Mesenchymal stem cell of adipose (primary cell): ENCODE results near the genes VAV3 and NBPF6.

DNA sequence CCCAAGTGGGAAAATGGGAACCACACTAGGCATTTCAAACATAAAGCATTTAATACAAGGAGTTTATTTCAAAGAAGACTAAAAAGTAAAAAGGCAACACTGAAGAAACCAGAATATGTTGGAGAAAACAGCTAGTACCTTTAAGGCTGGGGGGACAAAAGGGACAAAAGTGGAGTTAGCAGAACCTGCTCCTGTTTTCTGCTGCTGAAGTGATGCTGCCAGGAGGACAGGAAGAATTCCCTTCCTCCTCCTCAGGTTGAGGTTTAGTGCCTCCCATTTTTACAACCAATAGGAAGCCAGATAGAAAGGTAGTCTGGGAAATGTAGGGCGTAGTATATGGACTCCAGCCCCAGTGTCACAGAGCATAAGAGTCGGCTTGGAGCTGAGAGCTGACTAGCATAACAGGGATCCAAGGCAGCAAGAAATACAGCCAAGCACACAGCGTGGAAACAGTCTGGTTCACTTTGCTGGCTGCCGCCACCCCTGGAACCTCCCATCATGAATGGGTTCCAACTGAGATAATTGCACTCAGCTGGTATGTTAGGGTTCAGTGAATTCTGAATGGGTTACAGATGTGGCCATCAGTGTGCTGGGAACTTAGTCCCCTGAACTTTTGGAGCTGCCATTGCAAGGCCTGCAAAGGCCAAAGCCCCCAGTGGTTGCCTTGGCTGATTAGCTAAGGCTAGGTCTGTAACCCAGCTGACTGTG lies 76.8 kb upstream of the GPR88 start:
- CAGE, long polyA plus RNA: no peak

- CAGE, long polyA plus RNA: no peak
These were observed 29.1 kb downstream of the SLC30A7 start for GRCh38 chr1:100924641-100925820.

DNA sequence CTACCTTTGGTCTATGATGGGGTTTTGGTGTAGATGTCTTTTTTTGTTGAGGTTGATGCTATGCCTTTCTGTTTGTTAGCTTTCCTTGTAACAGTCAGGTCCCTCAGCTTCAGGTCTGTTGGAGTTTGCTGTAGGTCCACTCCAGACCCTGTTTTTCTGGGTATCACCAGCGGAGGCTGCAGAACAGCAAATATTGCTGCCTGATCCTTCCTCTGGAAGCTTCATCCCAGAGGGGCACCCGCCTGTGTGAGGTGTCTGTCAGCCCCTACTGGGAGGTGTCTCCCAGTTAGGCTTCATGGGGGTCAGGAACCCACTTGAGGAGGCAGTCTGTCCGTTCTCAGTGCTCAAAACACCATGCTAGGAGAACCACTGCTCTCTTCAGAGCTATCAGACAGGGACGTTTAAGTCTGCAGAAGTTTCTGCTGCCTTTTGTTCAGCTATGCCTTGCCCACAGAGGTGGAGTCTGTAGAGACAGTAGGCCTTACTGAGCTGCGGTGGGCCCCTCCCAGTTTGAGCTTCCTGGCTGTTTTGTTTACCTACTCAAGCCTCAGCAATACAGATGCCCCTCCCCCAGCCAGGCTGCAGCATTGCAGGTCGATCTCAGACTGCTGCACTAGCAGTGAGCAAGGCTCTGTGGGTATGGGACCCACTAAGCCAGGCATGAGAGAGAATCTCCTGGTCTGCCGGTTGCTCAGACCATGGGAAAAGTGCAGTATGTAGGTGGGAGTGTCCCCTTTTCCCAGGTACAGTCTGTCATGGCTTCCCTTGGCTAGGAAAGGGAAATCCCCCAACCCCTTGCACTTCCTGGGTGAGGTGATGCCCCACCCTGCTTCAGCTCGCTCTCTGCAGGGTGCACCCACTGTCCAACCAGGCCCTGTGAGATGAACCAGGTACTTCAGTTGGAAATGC lies 53.5 kb downstream of the SLC30A7 start:
- CAGE, long polyA plus RNA: no peak

- CAGE, long polyA plus RNA: no peak
These were observed 5.0 kb downstream of the DPH5 start for GRCh38 chr1:101020556-101021017.

DNA sequence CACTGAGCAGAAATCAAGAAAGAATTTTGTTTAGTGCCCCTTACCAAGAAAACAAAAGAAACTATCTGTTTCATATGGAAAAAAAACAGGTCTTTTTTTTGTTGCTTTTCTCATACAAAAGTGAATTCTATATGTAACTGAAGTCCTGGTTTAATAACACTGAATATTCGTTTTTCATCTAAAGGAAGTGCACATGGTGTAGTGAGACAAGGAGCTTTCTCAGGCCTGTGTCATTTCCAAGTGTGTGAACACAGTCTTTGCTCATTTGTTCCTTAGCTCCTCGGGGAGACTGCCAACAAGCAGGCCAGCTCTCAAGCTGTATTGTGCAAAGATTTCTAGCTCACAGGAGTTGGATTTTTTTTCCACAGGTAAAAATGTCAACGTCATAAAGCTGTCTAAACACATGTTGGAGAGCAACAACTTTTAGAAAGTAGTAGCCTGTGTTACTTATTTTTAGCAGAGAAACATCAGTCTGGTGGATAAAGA lies 87.9 kb upstream of the S1PR1 start:
- CAGE, long polyA plus RNA: no peak

- CAGE, long polyA plus RNA: no peak
These were observed 11.0 kb downstream of the S1PR1 start for GRCh38 chr1:101247919-101248191.

DNA sequence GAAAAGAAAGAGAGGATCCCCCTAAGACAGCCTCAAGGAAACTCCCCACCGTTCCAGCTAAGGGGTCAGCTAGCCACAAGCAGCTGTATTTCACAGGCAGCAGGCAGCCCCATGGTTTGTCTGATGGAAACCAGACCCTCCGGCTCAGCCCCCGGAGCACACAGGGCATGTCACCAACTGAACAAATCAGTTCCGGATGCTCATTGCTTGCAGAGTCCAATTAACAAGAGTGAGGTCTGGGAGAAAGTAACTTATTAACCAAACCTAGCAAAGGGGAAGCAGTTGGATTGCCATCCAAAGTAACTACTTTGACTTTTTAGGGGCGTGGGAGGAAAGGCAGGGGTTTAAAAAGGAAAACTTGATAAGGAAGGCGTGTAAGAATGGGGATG lies 1423.8 kb upstream of the PRMT6 start:
- CAGE, long polyA plus RNA: no peak

- CAGE, long polyA plus RNA: no peak
These were observed 1.6 kb downstream of the PRMT6 start for GRCh38 chr1:107058056-107058579.

DNA sequence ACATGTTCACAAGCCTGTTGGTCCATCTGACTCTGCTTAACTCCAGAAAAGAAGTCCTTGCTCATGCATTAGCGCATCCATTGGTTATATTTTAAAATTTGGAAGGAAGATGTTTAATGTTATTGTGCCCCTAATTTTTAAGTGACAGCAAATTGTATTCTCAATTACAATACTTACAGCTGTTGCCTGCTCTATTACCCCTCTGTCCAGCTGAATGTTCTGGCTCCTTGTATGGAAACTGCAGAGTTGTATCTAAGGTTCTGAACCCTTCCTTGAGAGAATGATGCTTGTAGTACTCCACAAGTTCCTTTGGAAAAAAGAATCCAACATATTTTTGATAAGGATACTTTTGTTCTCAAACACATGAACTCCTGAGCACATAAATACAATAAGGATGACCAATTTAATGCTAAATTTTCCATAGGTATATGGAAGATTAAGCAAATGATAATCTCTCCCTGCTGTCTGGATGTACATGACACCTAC lies 368.9 kb downstream of the VAV3 start:
- CAGE, long polyA plus RNA: no peak

- CAGE, long polyA plus RNA: no peak
These were observed 278.7 kb downstream of the VAV3 start for GRCh38 chr1:107686356-107686636.

DNA sequence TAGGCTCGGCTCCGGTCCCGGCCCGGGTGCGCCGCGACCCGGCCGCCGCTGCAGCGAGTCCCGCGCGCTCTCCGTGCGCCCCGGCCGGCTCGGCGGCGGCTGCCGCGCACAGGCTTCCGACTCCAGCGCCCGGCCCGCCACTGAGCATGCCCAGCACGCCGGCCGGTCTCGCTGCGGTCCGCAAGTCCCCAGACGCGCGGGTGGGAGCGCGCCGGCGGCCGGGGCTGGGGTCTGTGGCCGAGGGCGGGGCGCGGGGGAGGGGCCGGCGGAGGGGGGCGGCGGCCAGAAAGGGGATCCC lies at the start of gene VAV3:
Gene VAV3, minus strand, starts transcription at position 142 of the 298 bp plus-strand sequence.
- CAGE, long polyA plus RNA: no peak

DNA sequence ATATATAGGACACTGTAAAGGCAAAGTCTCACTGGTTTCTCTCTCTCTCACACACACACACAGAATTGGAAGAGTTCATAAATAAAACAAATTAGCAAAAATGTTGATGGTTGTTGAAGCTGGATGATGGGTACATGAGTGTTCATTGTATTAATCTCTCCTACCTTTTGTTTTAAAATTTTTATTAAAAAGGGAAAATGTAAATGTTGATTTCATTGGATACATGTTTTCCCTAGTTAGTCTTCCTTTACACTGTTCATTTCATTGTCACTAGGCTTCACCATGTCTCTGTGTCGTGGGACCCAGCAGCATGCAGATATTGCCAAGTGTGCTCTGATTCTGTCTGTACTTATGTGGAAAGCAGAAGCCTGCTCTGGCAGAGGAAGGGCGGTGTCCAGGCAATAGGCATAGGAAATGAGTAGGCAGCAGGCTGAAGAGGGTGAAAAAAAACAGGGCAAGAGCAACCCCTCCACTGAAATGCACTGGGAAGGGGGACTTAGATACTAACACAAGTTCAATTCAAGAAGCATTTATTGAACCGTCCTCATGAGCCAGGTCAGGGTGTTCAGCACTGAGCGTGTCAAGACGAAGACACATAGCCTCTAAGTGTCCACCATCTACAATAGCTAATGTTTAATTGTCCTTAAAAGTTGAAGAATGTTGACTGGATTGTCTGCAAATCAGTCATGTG lies 85.1 kb upstream of the VAV3 start:
- CAGE, long polyA plus RNA: no peak

DNA sequence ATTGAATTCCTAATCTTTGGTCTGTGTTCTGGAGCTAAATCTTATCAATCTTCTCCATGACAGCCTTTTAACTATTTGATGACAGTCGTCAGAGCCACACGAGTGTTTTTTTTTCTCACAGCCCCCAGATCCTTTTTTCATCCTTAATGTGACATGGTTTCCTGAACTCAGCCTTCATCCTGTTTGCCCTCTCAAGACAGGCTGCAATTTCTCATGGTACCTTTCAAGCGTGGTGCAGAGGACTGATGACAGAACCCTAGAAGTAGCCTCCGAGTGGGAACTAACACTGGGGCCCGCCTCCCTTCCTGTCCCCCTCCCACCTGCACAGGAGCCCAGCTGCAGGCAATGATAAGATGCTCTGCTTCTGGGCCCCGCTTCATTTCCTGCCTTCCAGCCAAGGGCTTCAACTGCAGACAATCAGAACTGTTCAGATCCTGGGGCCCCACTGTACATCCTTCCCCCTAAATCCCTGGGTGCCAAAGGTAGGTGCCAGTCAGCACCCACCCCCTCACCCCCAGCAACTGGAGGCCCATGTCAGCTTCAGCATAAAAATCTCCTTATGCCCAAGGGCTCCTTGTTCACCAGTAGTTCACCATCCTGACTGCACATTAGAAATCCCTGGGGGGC lies 114.6 kb upstream of the VAV3 start:
- CAGE, long polyA plus RNA: no peak

DNA sequence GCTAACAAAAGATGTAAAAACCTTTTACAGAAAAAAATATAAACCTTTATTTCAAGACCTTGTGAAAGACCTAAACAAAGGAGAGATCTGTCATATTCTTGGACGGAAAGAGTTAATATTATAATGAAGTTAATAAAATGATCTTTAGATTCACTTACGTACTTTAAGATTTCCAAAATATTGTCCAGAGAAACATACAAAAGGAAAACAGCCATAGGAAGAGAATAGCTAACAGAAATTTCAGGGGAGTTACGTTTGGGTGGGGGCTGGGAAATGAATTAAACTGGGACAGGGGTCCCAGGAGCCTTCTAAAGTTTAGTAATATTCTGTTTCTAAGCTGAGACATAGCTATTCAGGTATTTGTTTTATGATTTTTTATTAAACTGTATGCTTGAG lies 94.0 kb downstream of the SLC25A24 start:
- CAGE, long polyA plus RNA: no peak

DNA sequence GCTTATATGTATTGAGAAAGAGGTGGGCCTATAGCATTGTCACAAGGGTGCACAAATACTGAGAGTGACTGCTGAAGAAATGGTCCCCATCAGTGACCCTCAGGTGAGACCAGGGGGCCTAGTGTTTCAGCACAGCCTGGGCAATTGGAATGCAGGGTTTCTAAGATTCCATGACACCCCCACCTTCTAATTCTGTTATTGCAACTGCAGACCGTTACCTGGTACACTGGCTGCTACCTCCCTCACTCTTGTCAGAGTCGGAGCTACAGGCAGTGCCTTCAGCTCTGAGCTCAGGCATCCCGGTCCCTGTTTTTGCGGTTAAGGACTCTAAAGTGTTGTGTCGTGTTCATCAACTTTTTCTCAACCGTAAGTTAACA lies at the start of gene NBPF6:
Gene NBPF6, plus strand, starts transcription at position 245 of the 377 bp plus-strand sequence.
- CAGE, long polyA plus RNA: no peak

DNA sequence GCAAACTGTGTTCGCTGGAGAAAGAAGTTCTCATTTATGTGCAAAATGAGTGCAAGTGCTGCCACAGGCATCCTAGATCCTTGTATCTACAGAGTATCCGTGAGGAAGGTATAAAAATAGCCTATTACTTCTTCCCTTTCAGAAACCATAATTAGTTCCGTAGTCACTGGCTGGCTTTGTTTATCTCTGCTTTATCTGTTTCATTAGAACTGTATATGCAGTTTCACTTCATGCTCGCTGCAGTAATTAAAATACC lies 40.6 kb downstream of the EEIG2 start:
- CAGE, long polyA plus RNA: no peak

GRCh38 chr1:108692084-108692275 lies 130 bp upstream of the PRPF38B start:
- CAGE, long polyA plus RNA: no peak

- CAGE, long polyA plus RNA: no peak
These were observed 8.8 kb upstream of the FNDC7 start for GRCh38 chr1:108703693-108704541.

- CAGE, long polyA plus RNA: no peak
These were observed 42.2 kb downstream of the AKNAD1 start for GRCh38 chr1:108814756-108815081.

GRCh38 chr1:108923679-108924528 lies 39.4 kb downstream of the CLCC1 start:
- CAGE, long polyA plus RNA: no peak